ENCODE results near the gene WDR7.

GRCh38 chr18:56639061-56639484 lies 681 bp upstream of the TXNL1 start:
- PRO-cap, result no peak

GRCh38 chr18:56650820-56651815 lies at the start of gene WDR7:
Gene WDR7 (plus strand): TSS chr18:56651359.
- PRO-cap, result bidirectional peak, plus-strand start at chr18:56651404, minus-strand start at chr18:56651271

DNA sequence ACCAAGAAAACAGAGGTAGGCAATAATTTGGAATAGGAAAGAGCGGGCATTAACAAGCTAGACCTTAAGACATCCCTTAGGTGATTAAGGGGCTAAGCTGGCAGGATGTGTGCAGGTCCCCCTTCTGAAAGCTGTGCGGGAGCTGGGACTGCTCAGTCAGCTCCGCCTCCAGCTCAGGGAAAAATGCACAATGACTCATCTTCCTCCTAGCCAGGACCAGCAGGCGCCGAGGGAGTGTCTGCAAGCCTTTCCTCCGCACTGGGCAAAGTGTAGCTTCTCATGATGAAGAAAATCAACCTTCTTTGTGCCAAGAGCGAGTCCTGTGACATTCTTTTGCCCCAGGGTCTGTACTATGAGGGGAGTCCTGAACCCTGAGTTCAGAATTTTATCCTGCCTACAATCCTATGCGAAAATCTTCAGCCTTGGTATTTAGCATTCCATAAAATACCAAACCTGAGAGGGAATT lies 63.4 kb downstream of the BOD1L2 start:
- PRO-cap, result no peak

DNA sequence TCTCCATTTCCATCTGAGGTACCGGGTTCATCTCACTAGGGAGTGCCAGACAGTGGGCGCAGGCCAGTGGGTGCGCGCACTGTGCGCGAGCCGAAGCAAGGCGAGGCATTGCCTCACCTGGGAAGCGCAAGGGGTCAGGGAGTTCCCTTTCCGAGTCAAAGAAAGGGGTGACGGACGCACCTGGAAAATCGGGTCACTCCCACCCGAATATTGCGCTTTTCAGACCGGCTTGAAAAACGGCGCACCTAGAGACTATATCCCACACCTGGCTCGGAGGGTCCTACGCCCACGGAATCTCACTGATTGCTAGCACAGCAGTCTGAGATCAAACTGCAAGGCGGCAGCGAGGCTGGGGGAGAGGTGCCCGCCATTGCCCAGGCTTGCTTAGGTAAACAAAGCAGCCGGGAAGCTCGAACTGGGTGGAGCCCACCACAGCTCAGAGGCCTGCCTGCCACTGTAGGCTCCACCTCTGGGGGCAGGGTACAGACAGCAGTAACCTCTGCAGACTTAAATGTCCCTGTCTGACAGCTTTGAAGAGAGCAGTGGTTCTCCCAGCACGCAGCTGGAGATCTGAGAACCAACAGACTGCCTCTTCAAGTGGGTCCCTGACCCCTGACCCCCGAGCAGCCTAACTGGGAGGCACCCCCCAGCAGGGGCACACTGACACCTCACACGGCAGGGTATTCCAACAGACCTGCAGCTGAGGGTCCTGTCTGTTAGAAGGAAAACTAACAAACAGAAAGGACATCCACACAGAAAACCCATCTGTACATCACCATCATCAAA lies 83.6 kb downstream of the ATP8B1 start:
- PRO-cap, result no peak

DNA sequence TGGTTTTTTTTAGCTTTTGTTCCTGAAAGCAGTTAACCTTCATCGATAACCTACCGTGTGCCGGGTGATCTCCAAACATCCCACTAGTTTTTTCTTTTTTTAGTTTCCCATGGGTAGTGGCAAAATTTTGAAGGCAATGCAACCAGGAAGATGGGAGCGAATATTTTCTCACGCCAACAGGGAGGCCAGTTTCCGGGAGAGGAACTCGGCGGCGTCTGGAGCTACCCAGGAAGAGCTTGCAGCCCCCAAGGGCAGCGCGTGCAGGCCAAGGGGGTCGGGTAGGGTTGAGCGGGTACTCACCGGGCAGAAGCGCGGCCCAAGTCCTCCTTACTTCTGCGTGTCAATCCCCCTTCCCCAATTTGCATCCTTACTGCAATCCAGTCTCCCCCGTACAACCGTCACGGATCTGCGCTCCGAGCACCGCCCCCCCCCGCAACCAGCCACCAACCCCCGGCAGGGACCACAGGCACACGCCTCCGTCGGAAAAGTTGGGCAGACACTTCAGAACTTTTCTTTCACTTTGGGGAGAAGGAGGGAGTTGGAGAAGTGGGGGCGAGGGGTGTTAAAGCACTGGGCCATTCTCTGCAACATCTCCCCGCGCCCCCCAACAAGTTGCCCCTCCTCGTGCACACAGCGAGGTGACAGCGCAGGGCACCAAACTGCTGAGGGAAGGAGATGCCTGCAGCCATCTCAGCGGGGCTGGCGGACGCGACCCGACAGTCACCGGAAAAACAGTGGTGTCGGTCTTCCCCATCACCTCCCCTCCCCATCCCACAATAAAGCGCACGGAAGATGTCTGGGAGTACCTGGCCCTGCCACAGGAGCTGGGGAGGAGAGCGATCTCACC lies 1.3 kb downstream of the ATP8B1 start:
- PRO-cap, result bidirectional peak, plus-strand start at position 473 of the sequence, minus-strand start at position 393 of the sequence

DNA sequence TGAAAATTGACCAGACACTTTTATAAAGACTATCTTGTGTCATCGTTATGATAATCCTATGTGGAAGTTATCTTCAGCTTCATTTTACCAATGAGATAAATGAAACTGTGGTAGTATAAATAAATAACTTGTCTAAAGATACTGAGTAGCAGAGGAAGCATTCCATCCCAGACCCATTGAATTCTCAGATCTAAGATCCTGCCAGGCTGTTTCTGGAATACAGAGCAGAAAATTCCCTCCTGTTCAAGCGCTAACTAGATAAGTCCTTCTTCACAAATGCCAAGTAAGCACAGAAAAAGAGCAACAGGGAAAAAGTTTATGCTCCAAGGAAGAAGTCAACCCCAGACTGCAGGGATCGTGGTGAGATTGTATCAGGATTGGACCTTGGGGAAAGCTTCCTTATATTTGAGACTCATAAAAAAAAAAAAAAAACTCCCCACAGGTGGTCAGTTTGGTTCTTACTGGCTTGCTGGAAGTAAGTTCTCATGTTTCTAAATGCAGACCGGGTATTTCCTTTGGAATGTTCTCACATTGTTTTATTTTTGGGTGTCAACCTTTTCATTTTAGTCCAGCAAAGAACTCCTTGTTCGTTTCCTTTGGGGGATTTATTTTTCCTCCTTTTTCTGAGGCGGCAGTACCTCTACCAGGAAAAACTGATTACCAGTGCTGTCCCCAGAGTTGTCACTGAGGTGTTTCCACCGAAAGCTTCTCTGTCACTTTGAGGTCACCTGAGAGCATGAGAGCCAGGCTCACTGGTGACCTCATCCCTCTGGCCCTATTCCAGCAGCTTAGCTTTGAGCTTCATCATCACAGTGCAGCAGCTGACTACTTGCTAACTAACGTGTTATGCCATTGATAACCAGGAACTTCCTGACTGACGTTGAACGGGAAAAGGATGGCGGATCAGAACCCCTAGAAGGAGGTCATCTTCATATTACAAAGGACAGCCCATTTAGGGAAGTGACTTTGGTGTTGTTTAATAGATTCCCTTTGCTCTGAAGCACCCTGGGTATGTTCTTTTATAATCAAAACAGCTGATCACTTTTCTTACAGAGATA lies 16.6 kb upstream of the ATP8B1 start:
- PRO-cap, result no peak

DNA sequence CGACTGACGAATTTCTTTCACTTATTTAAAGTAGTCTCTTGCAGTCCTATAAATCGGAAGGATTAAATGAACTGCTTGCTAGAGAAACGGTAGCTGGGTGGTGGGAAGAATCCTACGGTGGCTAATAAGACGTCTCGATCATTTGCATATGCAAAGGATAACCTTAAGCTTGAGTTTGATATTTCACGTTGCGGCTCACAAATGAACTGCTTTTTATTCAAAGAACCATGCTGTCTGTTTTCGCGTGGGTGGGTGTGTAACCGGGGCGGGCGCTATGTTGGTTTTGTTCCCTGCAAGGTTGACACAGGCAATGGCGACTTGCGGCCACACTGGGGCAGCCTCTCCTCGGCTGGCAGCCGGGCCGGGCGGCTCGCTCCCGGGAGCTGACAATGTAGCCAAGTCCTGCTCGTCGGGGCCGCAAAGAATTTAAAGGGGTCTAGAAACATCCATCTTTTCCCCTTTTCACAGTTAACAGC lies 632 bp upstream of the NEDD4L start:
- PRO-cap, result no peak

DNA sequence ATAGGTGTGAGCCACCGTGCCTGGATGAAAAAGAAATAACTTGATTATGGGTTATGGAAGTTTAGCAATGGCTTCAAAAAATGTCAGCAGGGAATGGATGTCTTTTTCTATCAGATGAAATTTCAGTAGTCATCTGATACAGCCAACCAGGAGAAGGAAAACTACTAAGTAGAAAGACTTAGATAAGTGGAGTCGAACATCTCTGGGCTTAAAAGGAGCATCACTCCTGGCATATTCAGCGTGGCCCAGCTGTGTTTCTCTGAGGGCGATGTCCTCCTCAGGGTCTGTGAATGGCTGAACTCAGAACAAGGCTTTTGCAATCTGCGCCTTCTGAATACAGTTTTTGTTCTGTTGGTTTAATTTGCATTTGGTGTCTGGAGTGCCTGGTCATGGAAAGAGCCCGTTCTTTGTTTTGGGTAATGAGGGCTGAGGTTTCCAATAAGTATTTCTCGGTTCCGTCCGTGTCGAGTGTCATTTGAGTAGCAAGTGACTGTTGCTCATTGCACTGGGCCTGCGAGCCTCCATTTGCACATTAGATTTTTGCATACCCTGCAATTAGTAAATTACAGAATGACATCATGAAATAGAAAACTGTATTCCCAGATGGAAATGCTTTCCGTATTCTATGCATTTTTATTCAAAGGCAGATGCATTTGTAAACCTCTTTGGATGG lies 57.2 kb downstream of the NEDD4L start:
- PRO-cap, result no peak

GRCh38 chr18:58117776-58118441 lies 73.9 kb downstream of the NEDD4L start:
- PRO-cap, result no peak

DNA sequence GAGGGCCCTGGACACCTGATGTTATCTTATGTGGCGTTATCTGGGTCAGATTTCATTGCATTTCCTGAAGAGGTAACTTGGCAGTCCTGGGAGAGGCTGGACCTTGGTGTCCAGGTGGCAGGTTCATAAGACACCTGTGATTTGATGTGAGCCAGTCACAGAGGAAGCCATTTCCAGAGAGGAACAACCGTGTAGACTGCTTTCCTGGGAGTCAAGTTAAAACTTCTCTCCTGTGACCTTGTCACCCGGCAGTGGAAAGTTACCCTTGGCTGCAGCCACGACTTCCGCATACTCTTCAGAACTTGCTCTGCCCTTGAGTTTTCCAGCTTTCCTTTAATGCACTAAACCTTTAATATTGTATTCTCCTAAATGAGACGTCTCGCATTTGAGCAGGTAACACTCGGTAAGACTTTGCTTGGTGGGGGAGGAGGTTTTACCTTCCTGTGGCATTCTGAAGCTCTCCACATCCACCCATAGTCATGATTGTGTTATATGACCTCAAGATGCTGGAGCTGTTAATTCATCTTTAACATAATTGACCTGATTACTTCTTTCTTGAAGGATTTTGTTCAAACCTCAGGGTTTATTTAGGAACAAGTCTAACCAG lies 105.2 kb downstream of the NEDD4L start:
- PRO-cap, result no peak

DNA sequence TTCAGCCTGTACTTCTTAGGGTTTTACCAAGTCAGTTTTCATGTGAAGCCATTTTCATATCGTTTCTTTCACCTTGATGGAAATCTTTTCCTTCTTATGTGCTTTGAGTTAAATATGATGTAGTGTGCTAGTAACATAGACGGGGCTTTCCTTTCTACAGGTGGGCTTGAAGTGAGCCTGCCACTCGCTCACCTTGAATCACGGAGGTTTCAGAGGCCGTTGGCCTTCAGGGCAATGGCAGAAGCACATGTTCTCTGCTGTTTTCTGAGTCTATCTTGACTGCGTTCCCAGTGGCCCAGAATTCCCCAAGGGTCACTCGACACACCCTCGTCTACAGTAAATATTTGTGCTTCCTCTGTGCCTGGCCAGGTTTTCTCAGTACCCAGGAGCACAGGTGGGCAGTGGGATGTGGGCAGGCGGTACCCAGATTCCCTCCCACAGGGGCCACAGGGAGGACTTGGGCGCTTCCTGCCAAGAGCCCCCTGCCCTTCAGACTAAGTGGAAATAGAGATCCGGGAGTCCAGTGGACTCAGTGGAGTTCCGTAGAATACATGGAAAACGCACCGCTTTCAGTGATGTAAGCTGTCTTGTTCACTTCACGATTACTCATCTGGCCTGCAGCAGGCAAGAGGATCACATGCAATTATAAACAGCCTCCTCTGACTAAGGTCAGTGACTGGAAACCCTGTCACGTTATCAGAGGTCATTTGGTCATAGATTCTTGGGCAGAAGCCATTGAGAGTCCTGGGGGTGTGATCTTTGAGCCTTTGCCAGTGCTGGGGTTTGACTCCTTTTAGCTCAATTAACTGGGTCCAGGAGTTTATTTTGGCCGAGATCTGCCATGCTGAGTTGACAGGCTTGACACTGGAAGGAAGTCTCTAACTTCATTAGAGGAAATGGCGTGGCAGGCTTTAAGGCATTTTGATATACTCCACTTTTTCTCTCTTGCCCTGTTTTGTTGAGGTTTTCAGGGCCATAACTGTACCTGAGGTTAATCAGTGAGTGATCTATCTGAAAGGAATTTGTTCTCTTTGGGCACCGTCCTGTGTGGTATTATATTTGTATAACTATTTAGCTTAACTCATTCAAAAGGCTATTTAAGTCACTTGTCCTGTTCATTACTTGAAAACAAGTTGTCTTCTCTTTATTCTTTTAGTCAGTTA lies 179.9 kb downstream of the NEDD4L start:
- PRO-cap, result no peak

- PRO-cap, result no peak
Observed at GRCh38 chr18:58230603-58231371, 186.8 kb downstream of the NEDD4L start.

GRCh38 chr18:58247119-58248078 lies 203.4 kb downstream of the NEDD4L start:
- PRO-cap, result bidirectional peak, plus-strand start at chr18:58247329, minus-strand start at chr18:58247299; bidirectional peak, plus-strand start at chr18:58247607, minus-strand start at chr18:58247690

GRCh38 chr18:58402052-58402821 lies 226.7 kb downstream of the ALPK2 start:
- PRO-cap, result no peak

- PRO-cap, result no peak
Observed at GRCh38 chr18:58431102-58431626, 197.7 kb downstream of the ALPK2 start.

DNA sequence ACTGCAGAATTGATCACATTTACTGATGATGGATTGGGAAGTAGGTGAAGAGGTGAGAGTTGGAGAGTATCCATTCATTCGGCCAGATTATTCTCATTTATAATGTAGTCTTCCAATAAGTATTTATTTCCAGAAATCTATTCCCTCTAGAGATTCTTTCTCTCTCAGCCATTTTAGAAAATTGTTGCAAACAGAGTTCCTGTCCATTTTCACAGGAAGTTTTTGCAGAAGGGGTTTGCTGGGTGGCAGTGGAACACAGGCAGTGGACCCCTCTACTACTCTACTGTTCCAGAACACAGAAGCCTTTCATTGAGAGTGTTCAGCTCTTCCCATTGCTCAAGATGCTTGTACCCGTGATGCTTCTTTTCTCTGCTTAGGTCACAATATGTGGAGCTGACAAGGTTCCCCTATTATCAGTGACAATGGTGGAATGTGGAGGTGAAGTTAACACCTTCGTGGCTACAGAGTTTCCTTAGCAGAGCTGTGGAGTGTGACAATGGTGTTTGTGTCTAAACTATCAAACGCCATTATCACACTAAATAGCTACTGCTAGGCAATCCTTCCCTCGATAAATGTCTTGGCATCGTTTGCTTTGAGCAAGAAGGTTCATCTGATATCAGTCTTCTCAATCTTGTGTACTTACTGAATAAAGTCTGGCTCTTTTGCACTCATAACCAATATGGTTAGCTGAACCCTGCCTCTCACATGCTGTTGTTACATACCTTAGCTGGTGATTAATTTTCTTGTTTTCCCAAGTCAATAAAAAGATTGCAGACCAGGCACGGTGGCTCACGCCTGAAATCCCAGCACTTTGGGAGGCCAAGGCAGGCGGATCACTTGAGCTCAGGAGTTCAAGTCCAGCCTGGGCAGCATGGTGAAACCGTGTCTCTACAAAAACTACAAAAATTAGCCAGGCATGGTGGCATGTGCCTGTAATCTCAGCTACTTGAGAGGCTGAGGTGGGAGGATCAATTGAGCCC lies 178.0 kb downstream of the ALPK2 start:
- PRO-cap, result no peak

GRCh38 chr18:58540638-58541225 lies 88.2 kb downstream of the ALPK2 start:
- PRO-cap, result no peak

DNA sequence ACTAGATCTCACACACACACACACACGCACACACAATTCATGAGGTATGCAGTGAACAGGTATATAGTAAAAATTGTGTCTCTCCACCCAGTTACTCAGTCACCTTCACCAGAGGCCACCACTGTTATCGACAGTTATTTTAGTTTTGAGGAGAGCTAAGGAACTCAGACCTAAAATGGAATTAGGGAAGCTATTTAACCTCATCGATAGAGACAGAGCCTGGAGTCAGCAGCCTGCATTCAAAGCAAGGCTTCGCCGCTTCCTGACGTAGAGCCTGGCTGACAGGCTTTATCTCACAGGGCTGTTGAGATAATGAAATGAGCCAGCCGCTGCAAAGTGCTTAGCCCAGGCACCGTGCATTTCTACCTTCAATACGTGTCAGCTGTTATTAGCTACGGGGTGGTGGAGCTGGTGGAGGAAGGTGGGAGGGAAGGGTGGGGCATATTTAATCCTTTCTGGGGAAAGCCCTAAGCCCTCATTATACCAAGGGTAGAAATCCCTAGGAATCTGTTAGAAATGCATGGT lies 72.7 kb downstream of the ALPK2 start:
- PRO-cap, result no peak

DNA sequence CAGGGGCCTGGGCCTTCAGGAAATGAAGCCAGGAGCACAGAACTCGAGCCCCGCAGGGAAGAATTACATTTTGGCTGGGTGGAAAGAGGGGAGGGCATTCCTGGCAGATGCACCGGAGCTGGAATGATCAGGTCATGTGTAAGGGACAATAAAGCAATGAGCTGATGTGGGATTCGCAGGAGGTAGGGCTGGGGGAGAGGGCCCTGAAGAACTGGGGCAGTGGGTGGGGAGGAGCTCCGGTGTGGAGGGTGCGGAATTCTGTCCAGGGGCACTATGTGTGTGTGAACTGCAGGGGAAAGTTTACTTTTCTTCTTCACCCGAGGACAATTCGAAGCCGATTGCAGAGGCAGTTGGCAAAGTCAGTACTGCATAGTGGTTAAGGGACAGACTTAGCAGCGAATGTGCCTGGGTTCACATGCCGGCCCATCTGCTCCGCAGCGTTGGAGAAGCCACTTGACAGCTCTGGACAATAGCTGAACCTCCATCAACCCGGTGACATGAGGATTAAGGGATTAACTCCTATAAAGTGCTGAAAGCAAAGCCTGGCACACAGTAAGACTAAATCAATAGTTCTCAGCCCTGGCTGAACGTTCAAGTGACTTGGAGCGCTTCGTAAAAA lies 36.4 kb downstream of the ALPK2 start:
- PRO-cap, result no peak

DNA sequence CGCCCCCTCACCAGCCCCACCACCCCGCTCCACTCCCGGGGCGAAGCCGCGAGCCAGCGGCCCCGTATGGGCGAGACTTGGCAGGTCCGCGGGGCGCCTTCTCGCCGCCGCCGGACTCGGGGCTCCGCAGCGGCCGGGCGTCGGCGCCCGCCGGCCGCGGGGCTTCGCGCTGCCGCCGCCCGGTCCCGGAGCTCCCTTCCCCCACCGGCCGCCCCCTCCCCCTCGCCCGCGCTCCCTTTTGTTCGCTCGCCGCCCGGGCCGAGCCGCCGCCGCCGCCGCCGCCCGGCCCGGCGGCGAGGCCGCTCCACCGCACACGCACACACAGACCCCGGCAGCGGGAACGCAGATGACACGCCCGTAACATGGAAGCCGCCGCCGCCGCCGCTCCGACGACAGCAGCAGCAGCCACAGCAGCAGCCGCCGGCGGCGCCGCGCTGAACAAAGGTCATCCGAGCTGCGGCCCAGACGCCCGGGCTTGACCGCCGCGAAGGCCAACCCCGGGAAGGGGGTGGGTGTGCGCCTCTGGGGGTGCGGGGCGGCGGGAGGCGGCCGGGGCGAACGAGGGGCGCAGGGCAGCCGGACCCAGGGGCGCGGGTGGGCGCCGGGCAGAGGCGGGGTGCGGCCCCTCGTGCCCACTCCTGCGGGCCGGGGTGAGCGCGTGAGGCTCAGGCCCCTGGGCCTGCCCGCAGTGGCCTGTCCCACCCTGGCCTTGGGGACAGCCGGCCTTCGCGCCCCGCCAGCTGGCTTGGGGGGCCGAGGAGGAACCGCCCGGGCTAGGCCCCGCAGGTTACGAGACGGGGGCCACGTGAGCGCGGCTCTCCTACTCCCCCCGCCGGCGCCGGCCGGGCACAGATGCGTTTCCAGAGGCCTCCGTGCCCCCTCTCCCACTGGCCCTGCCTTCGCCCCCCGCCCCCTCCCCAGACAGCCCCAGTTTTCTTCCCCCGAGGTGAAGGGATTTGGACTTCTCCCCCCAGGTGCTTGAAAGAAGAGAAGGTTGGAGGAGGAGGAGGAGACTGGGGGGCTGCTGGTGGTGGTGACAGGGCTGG lies 1.1 kb upstream of the ZNF532 start:
- PRO-cap, result bidirectional peak, plus-strand start at position 441 of the sequence, minus-strand start at position 440 of the sequence; bidirectional peak, plus-strand start at position 851 of the sequence, minus-strand start at position 747 of the sequence

Measured in fallopian tube (tissue), 1 donor.